Mesangial cell (primary cell): Measurements from ENCODE around the genes LIN9 and COQ8A.

GRCh38 chr1:226233242-226233635, 9.8 kb downstream of the MIXL1 start:
- RAMPAGE, long total RNA = no peak

- RAMPAGE, long total RNA = start-site peak on the minus strand at chr1:226309137-226309164, 194 reads
These were observed at the start of gene LIN9 for GRCh38 chr1:226309071-226309602. TSS of gene LIN9 (minus strand) at chr1:226309164.

DNA sequence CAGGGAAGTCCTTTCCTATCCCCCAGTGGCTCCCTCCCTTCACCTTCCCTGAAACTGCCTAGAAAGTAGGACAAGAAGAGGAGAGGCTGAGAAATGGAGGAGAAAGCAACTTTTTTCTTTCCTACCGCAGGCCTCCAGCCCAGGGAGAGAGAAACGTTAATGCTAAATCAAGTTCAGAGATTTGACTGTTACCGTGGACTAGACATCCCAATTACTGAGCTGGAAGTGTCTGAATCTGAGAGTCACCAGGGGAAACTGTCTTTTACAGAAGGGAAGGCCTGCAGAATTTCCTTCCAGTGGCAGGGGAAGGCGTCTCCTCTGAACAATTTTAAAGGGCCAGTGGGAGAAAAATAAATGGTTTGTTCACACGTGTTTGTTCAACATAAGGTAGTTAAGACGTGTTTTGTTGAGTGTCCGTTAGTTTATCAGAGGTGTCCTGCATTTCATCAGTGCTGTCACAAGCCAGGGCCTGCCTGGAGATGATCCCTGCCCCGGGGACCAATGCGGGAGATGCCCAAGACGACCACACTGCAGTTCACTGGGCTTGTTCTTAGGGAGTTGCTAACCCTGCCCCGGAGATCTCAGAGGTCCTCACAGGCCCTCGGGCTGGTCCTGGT, 44.6 kb upstream of the LIN9 start:
- RAMPAGE, long total RNA = no peak

GRCh38 chr1:226444743-226445385, 37.0 kb upstream of the PARP1 start:
- RAMPAGE, long total RNA = no peak

- RAMPAGE, long total RNA = no peak
These were observed 89.1 kb downstream of the STUM start for GRCh38 chr1:226637628-226638068.

- RAMPAGE, long total RNA = no peak
These were observed 85.4 kb downstream of the ITPKB start for GRCh38 chr1:226653212-226654620.

- RAMPAGE, long total RNA = no peak
These were observed 60.4 kb downstream of the ITPKB start for GRCh38 chr1:226678479-226679208.

- RAMPAGE, long total RNA = no peak
These were observed 48.5 kb downstream of the ITPKB start for GRCh38 chr1:226690338-226691197.

- RAMPAGE, long total RNA = no peak
These were observed 8.4 kb downstream of the ITPKB start for GRCh38 chr1:226730470-226731344.

DNA sequence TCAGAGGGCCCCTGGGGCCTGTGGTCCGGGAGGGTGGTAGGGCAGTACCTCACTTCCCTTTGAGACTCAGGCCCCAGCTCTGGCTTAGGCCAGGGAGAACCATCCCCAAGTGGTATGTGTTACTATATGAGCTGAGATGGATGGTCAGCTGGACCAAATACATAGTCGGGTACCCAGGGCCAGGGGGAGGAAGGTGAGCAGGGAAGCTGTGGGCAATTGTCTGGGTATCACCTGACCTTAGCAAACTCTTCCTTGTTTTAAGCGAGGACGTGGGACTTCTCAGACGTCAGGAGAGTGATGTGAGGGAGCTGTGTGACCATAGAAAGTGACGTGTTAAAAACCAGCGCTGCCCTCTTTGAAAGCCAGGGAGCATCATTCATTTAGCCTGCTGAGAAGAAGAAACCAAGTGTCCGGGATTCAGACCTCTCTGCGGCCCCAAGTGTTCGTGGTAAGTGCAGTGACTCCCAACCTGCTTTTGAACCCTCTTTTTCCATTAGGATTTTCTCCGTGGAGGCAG, 4.7 kb downstream of the PSEN2 start:
- RAMPAGE, long total RNA = no peak

DNA sequence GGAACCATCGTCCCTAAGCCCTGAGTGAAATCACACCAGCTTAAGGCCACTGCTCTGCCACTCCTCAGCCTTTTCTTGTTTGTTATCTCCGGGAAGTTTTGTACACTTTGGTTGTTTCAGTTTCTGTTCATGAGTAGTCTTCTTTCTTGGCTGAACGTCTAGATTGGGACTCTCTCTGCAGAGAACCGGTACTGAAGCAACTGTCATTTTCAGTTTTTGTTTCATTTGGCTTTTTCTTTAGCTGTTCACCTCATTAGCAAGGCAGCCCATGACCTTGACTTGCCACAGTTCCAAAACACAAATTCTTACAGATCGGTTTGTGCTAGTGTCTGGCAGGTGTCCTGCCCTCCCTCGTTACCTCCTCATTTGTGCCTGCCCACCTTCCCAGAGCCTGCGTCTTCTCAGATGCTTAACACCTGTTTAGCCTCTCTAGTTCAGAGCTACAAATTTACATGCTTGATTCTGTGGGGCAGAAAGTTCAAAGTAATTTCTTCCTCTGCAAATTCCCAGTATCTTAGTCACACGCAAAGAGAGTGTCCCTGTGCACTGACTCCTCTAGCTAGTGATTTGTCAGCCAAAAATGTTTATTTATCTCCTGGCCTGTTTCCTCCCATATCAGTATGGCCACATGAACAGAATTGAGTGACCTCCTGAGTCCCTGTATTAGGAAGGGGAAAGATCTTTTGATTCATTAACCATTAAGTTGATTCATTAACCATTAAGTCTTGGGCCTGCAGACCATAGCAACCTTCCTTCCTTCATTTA, 12.5 kb downstream of the PSEN2 start:
- RAMPAGE, long total RNA = no peak

DNA sequence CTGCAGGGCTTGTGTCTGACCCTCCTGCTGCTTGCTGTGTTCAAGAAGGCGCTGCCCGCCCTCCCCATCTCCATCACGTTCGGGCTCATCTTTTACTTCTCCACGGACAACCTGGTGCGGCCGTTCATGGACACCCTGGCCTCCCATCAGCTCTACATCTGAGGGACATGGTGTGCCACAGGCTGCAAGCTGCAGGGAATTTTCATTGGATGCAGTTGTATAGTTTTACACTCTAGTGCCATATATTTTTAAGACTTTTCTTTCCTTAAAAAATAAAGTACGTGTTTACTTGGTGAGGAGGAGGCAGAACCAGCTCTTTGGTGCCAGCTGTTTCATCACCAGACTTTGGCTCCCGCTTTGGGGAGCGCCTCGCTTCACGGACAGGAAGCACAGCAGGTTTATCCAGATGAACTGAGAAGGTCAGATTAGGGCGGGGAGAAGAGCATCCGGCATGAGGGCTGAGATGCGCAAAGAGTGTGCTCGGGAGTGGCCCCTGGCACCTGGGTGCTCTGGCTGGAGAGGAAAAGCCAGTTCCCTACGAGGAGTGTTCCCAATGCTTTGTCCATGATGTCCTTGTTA, 25.1 kb downstream of the PSEN2 start:
- RAMPAGE, long total RNA = no peak

DNA sequence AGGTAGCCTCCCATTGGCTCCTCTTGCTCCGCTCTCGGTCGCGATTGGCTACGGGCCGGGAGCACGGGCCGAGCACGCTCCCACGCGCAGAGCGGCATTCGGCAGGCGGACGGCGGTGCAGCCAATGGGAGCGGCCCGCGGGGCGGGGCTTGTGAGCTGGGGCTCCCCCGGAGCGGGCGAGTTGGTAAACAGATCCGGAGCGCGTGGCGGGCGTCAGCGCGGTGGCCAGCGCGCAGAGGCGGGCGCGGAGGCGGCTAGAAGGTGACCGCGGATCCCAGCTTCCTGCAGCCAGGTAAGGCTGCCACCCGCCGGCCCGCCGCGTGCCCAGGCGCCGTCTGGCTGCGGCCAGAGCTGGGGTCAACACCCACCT, at the start of gene COQ8A:
Gene COQ8A, plus strand, starts transcription at position 187 of the 370 bp plus-strand sequence.
- RAMPAGE, long total RNA = no peak

DNA sequence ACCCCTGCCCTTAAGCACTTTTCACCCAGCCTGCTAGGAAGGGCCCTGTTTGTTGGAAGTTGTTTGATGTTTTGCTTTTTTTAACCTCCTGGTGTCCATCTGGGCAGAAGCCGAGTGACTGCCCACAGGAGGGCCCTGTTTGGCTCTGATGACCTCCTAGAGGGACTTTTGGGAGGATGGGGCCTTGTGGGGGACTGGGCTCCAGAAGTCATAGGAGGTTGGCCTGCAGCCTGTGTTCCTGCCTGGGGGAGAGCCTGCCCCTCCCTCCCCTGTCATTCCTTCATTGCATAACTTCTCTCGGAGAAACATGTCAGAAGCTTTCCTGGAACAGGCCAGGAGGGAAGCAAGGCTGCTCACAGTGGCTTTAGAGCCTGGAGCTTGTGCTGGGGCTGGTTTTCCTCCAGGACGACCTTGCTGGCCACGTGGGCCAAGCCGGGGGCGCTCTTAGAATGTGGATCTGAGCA, 33.9 kb downstream of the COQ8A start:
- RAMPAGE, long total RNA = no peak

GRCh38 chr1:226994651-226995238, 54.7 kb downstream of the COQ8A start:
- RAMPAGE, long total RNA = no peak

GRCh38 chr1:227073545-227074550, 133.8 kb downstream of the COQ8A start:
- RAMPAGE, long total RNA = no peak

DNA sequence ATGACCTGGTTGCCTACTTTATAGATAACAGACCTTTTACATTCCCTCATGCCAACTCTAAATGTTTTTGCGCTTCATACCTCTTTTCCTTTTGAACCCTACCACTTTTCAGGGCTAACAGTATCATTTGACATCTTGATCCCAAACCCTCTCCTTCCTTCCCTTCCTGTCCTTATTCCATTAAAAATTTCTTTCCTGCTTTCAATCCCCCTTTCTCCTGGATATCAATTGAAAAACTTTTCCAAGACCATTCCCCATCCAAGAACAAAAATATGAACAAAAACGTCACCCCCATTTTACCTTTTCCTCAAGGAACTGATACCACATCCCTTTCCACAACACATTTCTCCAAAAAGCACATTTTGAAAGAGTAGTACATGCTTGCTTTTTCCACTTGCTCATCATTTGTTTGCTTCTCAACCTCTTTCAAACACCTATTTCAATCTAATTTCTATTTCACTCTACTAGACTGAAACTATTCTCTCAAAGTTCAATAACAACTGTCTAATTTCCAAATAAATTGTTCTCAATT, 97.6 kb downstream of the CDC42BPA start:
- RAMPAGE, long total RNA = no peak

GRCh38 chr1:227439812-227440520, 121.7 kb upstream of the CDC42BPA start:
- RAMPAGE, long total RNA = no peak

- RAMPAGE, long total RNA = no peak
These were observed 28.8 kb upstream of the PRSS38 start for GRCh38 chr1:227786684-227786977.

- RAMPAGE, long total RNA = no peak
These were observed 6.3 kb downstream of the C1orf35 start for GRCh38 chr1:228096592-228097500.